ENCODE results near the genes C11orf91 and FBXO3.

GRCh38 chr11:33700286-33701390 is at the start of gene C11orf91:
TSS of gene C11orf91 (minus strand) at chr11:33700826.
- RRBS = 22% methylated on average over 22 of the region's 89 CpGs

DNA sequence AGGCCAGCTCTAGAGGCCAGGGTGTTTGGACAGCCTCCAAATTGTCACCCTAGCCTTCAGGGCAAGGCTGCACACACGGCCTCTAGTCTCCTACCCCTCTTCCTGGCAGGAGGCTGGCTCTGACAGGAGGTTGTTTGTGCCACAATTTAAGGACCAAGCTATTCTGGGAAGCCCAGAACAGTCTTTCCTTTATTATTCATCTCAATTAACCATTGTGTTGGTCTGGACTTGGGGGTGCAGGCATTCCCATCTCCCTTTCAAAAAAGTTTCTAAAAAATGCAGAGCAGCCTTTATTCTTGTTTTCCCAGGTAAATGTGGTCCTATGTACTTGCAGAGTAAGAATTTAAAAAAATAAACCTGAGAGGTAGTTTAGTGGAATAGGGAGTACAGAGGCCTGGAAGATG is 4.1 kb upstream of the C11orf91 start:
- RRBS = no CpG with 5 or more reads among the region's 1 CpG

GRCh38 chr11:33709915-33710501 is 9.4 kb upstream of the C11orf91 start:
- RRBS = no CpG with 5 or more reads among the region's 9 CpGs

DNA sequence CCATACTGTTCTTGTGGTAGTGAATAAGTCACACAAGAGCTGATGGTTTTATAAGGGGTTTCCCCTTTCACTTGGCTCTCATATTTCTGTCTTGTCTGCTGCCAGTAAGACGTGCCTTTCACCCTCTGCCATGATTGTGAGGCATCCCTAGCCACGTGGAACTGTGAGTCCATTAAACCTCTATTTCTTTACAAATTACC is 4.4 kb downstream of the CD59 start:
- RRBS = no CpG with 5 or more reads among the region's 2 CpGs

GRCh38 chr11:33736126-33736295 is 212 bp downstream of the CD59 start:
- RRBS = 2% methylated on average over 10 of the region's 17 CpGs

- RRBS = 1% methylated on average over 27 of the region's 81 CpGs
Measured at GRCh38 chr11:33773800-33774763, at the start of gene FBXO3. TSS of gene FBXO3 (minus strand) at chr11:33774520.

DNA sequence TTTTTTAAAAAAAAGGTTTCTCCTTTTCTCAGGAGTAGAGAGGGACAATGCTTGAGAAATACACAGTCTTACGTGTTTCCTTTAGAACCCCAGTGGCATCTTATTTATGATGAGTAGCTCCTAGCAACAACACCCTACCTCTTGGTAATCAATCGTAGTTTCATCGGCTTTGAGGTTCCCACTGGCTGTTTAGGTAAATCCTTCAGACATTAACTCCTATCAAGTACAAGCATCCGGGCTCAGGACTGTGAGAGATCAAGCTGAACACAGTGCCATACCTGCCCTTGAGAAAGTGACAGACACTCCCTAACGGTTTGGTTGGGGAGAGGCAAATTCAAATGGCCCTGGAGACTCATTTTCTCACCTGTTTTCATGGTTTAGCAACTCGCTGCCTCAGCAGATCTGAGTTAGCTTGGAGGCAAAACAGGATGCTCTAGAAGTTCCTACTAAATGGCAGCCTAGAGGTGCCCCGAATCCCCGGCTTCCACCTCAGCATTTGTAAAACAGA is 3.5 kb upstream of the FBXO3 start:
- RRBS = no CpG with 5 or more reads among the region's 8 CpGs

GRCh38 chr11:33877118-33877608 is 14.7 kb downstream of the LMO2 start:
- RRBS = no CpG with 5 or more reads among the region's 6 CpGs

DNA sequence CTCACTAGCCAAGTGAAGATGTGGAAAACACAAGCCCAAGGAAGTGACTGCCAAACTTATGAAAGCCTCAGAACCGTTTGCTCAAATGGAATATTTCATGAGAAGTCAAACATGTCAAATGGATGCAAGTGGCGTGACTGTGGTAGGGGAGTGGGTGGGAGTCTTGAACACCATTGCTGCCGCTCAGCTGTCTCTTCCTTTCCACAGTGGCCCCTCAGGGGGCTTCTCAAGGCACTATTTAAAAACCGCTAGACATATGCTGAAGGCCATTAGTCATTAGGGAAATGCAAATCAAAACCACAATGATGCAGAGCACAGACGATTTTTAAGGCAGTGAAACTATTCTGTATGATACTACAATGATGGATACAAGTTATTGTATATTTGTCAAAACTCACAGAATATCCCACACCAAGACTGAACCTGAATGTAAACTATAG is 29.3 kb upstream of the LMO2 start:
- RRBS = no CpG with 5 or more reads among the region's 5 CpGs

DNA sequence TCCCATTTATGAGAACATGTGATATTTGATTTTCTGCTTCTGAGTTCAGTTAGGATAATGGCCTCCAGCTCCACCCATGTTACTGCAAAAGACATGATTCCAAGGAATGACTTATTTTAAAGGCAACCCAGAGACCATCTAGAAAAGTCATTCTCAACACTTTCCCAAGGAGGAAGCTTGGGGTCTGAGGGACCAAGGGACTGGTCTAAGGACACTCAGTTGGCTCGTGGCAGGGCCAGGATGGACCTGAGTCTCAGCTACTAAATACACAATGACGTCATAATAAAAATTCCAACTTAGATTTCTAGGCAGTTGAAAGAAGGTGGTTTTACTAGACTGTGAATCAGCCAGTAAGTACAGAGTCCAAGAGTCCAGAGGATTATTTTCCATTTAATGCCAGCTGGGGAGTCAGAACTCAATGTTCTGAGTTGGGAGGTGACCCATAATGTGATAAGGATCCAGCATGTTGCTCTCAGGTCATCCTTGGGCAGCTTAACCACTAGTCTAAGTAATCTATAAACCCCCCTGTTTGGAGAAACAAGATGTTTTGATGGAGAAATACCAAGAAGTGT is 39.4 kb downstream of the ABTB2 start:
- RRBS = no CpG with 5 or more reads among the region's 2 CpGs

- RRBS = no CpG with 5 or more reads among the region's 7 CpGs
Measured at GRCh38 chr11:34349794-34350349, 7.9 kb downstream of the ABTB2 start.

GRCh38 chr11:34439736-34440400 is 1.1 kb downstream of the CAT start:
- RRBS = no CpG with 5 or more reads among the region's 6 CpGs

GRCh38 chr11:34457704-34458364 is 19.1 kb downstream of the CAT start:
- RRBS = no CpG with 5 or more reads among the region's 5 CpGs

GRCh38 chr11:34537546-34538175 is 24.1 kb upstream of the ELF5 start:
- RRBS = no CpG with 5 or more reads among the region's 1 CpG

GRCh38 chr11:34621819-34622675 is 1.2 kb downstream of the EHF start:
- RRBS = no CpG with 5 or more reads among the region's 3 CpGs

GRCh38 chr11:35145210-35145771 is 6.3 kb downstream of the CD44 start:
- RRBS = no CpG with 5 or more reads among the region's 3 CpGs

DNA sequence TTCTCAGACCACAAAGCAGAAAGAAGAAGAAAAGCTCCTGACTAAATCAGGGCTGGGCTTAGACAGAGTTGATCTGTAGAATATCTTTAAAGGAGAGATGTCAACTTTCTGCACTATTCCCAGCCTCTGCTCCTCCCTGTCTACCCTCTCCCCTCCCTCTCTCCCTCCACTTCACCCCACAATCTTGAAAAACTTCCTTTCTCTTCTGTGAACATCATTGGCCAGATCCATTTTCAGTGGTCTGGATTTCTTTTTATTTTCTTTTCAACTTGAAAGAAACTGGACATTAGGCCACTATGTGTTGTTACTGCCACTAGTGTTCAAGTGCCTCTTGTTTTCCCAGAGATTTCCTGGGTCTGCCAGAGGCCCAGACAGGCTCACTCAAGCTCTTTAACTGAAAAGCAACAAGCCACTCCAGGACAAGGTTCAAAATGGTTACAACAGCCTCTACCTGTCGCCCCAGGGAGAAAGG is 92.0 kb downstream of the CD44 start:
- RRBS = no CpG with 5 or more reads among the region's 1 CpG

DNA sequence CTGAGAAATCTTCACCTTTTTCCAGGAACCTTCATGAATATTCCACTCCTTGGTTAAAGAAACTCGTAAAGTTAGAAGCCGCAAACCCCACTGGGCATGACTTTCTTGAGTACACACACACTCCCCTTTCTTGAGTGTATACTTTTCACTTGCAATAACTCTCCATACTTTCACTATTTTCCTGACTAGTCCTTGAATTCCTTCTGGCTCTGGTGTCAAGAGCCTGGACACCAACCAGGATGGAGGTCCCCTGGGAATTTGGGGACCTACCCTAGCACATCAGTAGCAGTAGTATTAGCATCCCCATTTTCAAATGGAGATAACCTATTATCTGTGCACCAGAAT is 76.0 kb downstream of the SLC1A2 start:
- RRBS = no CpG with 5 or more reads among the region's 2 CpGs

DNA sequence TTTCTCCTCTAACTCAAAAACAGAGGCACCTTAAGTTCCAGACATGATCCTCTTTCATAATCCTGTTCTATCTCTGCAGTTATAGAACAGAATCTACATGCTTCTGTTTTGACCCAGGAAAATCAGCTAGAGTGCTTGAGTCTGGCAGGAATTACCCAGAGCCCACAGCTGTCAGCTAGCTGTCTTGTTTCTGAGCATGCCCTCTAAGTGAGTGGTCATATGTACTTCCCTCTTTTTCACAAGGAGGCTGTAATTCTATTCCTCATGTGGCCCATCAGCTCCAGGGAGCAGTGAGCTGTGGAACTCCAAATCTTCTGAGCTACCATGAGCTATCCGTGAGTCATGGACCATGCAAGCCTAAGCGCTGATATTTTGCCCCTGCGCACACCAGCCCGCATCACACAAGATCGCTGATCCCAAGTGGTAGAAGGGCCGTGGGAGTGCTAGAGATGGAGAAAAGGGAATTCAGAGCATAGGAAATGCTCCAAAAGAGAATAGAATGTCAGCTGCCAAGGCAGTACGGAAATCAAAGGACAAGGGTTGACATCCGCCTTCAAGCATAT is 5.4 kb downstream of the FJX1 start:
- RRBS = no CpG with 5 or more reads among the region's 8 CpGs

- RRBS = no CpG with 5 or more reads among the region's 7 CpGs
Measured at GRCh38 chr11:35662303-35662557, 345 bp upstream of the TRIM44 start.